ENCODE measurements around a stretch of chr13.

GRCh38 chr13:19108825-19109418 lies 72.7 kb downstream of the TUBA3C start:
- RRBS = no CpG with 5 or more reads among the region's 18 CpGs

GRCh38 chr13:19118450-19118772 lies 63.2 kb downstream of the TUBA3C start:
- RRBS = no CpG with 5 or more reads among the region's 14 CpGs

DNA sequence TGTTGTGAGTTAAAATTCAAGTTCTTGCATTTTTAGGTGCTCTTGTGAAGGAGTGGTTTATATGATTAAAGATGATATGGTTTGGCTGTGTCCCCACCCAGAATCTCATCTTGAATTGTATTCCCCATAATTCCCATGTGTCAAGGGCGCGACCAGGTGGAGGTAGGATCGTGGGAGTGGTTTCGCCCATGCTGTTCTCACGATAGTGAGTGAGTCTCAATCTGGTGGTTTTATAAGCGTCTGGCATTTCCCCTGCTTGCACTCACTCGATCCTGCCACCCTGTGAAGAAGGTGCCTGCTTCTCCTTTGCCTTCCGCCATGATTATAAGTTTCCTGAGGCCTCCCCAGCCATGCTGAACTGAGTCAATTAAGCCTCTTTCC lies 2.2 kb downstream of the MPHOSPH8 start:
- RRBS = no CpG with 5 or more reads among the region's 8 CpGs

DNA sequence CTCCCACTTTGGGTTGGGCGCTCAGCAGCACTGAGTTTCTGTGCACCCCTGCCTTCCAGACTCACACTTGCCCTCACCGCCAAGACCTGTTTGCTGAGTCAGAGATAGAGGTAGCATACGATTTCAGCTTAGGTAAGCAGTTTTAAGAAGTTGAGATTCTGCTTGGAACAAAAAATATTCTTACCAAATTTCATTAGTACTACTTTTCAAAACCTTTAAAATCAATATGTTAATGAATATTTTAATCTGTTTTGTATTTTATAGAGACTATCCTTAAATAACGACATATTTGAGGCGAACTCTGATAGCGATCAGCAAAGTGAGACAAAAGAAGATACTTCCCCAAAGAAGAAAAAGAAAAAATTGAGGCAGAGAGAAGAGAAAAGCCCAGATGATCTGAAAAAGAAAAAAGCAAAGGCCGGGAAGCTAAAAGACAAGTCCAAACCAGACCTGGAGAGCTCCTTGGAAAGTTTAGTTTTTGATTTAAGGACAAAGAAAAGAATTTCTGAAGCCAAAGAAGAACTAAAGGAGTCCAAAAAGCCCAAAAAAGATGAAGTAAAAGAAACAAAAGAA lies 12.8 kb downstream of the MPHOSPH8 start:
- RRBS = no CpG with 5 or more reads among the region's 7 CpGs

- RRBS = no CpG with 5 or more reads among the region's 5 CpGs
Observed at GRCh38 chr13:19751220-19751584, 31.5 kb downstream of the PSPC1 start.

DNA sequence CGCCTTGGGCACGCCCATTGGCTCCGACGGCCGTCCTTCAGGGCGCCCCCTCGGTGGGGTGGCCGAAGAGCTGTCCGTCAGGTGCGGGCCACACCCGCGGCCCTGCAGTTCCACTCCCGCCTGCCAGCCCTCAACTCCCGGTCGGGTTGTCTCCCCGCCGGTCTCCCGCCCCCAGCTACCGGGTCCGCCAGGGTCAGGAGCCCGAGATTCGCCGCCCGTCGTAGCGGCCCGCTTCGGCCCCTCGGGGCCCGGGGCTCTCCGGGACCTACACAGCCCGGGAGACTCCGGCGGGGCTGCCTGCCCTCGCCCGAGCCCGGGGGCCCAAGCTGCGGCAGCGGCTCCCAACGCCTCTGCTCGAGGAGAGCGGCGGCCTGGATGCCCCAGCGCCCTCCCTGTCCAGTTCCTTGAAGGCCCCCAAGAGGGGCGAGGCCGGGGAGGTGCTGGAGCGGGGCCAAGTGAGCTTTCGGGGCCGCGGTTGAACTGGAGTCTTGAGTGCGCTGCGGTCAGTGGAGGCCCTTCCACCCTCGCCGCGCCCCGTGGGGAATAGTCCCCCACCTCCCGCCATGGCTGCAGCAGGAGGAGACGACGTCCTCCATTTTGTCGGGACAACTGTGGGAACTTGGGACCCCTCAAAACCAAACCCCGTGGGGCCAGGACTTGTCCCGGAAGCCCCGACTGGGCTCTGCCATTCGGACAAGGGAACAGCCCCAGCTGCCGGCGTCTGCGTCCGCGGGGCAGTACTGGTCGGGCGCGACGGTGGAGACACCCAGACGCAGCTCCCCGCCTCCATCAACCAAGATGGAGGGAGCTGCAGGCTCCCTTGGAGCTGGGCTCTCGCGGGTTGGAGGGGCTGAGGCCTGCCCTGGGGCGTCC lies 521 bp upstream of the ZMYM5 start:
- RRBS = 2% methylated on average over 11 of the region's 78 CpGs

DNA sequence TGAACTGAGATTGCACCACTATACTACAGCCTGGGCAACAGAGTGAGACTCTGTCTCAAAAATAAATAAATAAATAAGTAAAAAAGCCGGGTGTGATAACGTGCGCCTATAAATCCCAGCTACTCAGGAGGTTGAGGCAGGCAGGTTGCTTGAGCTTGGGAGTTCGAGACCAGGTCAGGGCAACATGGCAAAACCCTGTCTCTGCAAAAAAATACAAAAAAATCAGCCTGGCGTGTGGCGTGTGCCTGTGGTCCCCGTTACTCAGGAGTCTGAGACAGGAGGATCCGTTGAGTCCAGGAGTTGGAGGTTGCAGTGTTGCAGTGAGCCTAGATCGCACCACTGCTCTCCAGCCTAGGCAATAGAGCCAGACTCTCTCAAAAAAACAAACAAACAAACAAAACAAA lies 27.3 kb downstream of the ZMYM2 start:
- RRBS = no CpG with 5 or more reads among the region's 9 CpGs

DNA sequence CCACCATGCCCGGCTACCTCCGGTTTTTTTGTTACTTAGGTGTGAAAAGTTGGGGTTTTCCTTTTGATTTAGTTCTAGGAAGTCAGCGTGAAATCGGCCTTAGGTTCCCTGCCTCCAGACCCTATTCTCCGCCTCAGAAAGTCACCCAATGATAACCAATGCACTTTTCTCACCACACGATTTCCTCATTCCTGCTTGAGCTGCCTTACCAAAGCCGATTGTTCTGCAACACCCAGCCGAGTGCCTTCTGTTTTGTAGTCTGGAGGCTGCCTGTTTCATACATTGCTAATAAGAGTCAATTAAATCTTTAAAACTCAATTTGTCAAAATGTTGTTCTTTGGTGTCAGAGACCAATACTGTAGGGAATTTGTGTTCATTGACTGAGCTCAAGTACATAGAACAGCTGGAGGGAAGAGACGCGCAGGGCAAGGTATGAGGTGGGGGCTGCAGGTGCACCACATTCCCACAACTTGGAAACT lies 39.7 kb downstream of the GJA3 start:
- RRBS = no CpG with 5 or more reads among the region's 10 CpGs

- RRBS = no CpG with 5 or more reads among the region's 6 CpGs
Observed at GRCh38 chr13:20127163-20127496, 33.7 kb downstream of the GJA3 start.

GRCh38 chr13:20191600-20192469 lies 903 bp downstream of the GJB2 start:
- RRBS = 3% methylated on average over 11 of the region's 43 CpGs

DNA sequence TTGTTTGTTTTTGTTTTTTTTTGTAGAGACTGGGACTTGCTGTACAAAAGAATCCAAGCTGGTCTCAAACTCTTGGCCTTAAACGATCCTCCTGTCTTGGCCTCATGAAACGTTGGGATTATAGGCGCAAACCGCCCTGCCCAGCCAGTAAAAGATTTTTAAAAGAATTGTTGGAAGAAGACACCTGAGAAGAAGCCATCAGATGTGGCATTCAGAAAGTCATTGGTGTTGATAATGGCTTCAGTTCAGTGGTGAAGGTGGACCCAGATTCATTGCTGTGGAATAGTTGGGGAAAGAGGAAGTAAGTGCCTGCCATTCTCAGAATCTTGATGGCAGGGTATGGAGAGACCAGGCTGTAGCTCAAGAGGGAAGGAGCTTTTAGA lies 12.8 kb downstream of the GJB6 start:
- RRBS = no CpG with 5 or more reads among the region's 4 CpGs

DNA sequence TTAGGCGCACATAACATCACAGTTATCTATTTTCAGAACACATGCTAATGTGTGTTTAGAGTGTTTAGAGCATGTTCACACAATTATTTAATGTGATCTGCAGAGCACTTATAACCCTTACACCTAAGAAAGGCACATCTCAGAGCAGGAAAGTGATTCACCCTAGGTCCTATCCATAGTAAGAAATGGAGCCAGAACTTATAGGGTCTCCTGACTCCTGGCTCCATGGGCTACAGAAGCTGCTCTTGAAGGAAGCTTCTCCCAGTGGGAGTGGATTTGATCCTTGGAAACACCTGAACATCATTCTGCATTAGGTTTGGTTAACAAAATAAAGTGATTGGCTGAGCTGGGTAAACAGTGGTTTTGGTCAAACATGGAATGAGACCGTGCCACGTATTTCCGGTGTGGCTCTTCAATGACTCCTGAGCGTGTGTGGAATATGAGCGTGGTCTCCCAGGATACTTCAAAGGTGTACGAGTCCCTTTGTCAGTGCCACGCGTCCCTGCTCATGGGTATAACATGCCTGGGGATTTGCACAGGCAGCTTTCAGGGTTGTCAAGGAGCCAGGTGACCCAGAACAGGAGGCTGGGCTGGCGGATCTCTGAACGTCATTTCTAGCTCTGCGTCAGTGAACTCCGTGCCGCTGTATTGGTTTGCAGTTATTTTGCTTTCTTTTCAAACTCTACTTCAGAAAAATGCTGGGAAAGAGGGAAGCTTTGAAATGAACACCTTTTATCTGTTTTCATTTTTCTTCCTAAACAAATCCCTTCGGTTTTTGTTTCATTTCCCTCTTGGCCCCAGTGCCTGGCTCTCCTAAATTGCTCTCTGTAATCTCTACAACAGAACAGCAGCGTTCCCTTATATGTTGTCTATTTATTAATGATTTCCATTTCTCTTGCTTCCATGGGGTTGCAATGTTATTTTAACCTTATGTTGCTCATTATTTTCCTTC lies 26.2 kb upstream of the GJB6 start:
- RRBS = no CpG with 5 or more reads among the region's 16 CpGs

GRCh38 chr13:20263243-20263683 lies 31.1 kb upstream of the GJB6 start:
- RRBS = no CpG with 5 or more reads among the region's 2 CpGs

DNA sequence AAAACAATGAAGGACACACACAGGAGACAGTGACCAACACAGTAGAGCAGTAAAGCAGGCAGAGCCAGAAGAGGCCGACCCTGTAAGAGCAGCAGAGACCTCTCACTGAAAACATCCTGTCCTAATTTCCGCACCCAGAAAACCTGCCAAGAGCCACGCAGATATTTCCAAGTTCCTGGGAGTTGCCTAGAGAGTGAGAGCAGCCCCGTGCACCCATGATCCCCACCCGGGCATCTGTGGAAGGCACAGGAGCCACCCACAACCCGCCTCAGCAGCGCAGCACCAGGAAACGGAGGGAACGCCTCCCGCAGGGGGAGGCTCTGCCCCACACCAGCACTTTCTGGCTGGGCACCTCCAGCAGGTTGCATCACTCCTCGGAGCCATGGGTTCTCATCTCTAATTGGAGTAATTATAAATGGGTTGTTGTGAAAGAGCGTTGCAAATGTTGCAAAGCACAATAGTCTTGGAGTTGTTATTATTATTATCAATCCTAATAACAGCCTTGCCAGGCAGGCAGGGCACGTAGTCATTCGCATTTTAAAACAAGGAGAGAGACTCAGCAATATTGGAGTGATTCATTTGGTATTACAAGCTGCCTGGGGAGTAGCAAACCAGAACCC lies 108.5 kb upstream of the GJB6 start:
- RRBS = no CpG with 5 or more reads among the region's 14 CpGs

DNA sequence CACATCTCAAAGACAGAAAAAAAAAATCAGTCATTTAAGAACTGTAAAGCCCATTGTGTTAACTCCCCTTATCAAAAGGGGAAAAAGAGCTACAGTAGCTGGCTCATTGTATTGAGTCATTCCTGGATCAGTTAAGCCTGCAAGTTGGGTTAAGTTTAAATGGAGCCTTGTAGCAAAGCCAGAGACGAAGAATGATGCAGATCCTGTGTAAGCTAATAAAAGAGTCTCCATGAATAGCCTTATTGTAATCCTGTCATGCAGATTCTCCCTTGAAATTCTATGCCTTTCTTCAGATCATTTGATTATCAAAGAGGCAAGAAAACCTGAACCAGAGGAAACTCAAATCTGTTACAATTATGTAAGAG lies 83.8 kb downstream of the CRYL1 start:
- RRBS = no CpG with 5 or more reads among the region's 1 CpG

GRCh38 chr13:20987488-20988514 lies 73.6 kb downstream of the LATS2 start:
- RRBS = 95% methylated on average over 13 of the region's 65 CpGs

DNA sequence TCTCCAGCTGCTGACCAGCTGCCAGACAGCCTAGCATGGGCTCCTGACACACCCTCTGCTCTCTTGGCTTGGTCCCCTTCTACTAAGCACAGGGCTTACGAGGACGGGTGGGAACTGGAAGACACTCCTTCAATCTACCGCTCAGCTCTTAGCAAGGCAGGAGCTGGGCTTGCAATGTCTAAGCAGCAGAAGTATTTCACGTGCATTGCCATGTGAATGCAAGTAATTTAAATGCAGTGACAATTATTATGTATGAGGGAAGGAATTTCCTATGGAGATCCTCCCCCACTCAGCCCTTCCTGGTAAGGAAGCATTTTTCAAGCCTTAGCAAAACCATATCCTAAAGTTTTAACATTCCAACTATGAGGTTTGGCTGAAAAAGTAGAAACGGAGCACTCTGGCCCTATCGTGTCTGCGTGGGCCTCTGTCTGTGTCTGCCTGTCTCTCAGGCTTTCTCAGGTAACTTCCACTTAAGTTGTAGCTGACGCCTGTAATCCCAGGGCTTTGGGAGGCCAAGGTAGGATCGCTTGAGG lies 63.7 kb downstream of the LATS2 start:
- RRBS = no CpG with 5 or more reads among the region's 9 CpGs

- RRBS = no CpG with 5 or more reads among the region's 12 CpGs
Observed at GRCh38 chr13:21045799-21046384, 15.5 kb downstream of the LATS2 start.

- RRBS = no CpG with 5 or more reads among the region's 7 CpGs
Observed at GRCh38 chr13:21047140-21047491, 14.3 kb downstream of the LATS2 start.

DNA sequence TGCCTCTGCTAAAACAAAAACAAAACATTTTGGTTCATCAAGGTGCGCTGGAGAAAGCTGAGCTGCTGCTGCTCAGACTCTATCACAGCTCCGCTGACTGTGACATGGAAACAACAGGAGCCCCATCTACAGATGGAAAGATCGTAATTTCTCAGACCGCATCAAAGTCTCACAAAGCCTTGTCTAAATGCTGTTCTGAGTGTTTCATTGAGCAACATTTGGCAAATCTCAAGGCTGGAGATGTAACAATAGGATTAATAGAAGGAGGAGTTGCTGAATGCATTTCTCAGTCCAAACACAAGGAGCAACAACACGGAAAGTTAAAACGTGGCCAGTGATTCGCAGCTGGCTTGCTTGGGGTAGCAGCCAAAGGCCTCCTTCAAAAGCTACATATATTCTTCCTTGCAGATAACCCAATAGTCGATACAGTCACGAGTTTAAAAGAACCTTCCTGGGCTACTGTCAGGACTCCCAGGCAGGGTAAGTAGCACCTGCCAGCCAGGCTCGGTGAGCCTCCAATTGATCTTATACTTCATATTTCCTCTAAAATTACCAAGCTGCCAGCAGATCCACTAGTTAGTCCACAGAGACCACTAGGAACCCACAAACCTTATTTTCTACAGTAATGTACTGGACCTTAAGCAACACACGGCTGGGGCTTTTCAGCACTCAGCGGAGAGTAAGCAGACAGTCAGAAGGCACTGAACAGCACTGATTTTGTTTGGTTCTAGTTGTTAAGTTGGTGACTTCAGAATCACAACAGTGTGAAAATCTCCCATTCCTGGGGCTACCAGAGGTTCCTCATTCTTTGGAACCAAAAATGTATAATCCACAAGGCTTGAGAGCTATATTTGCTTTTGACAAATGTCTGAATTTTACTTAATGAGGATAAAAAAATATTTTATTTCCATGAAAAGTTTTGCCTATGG lies 56.0 kb downstream of the MRPL57 start:
- RRBS = no CpG with 5 or more reads among the region's 12 CpGs

All from choroid plexus epithelial cell (primary cell).